ENCODE data around the gene TSSK1B.

DNA sequence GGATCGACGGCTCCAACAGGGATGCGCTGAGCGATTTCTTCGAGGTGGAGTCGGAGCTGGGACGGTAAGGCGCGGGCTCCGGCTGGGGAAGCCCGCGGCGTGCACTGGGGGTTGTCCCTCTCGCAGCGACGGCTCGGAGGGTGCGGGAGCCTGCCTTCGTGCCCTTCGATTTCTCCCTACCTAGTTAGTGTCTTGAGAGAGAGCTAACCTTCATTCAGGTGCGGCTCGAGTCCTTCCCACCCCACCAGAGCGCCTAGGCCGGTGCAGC lies 331 bp downstream of the CAMK4 start:
- PRO-cap: no peak

DNA sequence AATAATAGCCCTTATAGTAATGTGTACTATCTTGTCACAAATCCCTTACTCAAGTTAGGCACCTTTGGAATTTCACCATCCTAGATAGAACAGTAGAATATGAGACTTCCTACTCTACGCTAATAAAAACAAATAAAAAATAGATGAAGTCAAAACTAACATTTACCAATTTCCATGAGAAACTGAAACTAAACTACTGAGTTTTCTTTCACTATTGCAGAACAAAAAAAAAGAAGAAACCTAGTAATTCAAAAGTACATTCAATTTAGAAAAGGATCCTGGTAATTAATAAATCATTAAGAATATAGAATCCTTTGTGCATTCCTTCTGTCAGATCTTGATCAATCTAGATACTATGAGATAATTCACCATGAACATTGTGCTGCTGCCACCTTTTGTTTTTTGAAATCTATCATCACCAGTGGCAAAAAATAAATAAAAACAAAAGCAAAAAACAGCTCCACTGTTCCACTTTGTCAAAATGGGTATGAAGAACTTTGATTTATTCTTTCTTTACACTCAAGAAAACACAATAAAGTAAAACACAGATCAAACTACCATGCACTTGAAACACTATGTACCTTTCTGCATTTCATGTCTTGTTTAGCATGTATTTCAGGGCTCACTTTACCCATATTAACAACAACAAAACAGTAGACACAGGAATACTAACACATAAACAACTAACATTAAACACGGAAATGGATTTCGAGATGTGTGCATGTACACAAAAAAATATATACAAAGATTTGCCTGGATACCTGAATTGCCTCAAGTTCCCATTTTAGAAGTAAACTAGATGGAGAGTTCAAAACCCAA lies 13.8 kb downstream of the STARD4 start:
- PRO-cap: no peak

DNA sequence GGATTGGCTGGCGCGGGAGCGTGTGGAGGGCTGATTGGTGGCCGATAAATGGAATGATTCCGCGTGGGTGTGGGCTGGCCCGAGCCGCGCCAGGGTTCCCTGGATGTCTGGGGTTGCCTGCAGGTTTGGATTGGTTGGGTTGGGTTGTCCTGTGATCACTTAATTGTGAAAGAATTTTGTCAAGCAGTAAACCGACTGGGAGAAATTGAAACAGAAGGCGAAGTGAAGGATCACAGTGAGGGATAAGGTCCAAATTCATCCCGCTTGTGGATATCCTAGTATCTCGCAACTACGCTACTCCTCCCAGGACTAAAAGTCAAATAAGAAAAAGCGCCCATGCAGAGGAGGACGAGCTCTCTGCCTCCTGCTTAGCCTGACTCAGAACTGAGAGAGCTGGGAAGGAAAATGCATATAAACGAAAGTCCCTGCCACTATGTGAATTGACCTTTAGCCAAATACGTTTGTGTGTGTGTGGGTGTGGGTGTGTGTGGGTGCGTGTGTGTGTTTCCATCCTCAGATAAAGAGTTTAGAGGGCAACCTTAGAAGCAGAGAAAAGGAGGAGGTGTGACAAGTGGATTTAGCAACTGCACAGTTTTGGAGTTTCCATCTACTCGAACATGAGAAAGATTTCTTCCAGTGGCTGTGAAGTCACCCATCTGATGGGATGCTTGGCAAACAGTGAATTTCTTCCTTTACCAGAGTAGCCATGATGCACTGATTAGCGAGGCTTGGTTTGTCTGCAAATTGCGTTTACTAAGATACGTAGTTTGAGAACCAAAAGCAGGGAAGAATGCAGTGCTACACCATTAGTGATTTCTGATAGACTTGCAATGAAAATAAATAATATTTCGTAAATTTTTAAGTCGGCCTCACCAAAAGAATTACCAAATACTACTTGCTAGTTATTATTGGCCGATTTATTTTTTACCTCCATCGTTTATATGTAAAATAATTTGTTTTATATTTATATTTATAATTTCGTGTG lies 616 bp upstream of the STARD4 start:
- PRO-cap: no peak

DNA sequence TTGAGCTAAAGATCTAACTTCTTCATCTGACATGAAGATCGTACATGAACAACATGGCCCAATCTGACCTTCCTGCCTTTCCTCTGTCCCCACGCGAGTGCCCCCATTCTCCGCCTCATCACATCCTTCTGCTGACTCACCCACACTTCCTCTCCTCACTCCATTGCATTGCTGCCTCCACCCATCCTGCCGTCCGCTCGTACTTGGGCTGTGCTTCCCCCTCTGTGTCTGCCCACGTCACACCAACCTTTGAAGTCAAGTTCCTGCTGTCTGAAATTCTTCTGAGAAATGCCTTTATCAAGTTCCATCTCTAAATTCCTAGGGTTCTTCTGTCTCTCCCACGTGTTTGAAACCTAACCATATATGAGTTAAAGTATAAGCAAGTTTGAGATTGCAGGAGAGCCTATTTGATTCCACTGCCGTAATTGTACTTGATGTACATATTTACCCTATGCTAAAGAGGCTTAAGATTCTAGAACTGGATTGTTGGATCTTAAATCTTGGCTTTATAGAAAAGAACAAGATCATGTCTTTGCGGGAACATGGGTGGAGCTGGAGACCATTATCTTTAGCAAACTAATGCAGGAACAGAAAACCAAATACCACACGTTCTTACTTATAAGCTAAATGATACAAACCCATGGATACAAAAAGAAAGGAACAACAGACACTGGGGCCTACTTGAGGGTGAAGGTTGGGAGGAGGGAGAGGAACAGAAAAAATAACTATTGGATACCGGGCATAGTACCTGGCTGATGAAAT lies 18.1 kb upstream of the STARD4 start:
- PRO-cap: no peak

GRCh38 chr5:111757630-111758493 lies 868 bp upstream of the NREP start:
- PRO-cap: bidirectional peak, plus-strand start at chr5:111757819, minus-strand start at chr5:111757672

DNA sequence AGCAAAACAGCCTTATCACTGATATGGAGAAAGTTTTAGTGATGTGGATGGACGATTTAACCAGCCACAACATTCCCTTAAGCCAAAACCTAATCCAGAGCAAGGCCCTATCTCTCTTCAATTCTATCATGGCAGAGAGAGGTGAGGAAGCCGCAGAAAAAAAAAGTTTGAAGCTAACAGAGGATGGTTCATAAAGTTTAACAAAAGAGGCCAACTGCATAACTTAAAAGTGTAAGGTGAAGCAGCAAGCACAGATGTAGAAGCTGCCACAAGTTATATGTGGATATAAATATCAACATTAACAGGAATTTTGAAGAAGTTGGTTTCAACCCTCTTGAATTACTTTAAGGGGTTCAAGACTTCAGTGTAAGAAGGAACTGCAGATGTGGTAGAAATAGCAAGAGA lies 271.1 kb upstream of the NREP start:
- PRO-cap: no peak

DNA sequence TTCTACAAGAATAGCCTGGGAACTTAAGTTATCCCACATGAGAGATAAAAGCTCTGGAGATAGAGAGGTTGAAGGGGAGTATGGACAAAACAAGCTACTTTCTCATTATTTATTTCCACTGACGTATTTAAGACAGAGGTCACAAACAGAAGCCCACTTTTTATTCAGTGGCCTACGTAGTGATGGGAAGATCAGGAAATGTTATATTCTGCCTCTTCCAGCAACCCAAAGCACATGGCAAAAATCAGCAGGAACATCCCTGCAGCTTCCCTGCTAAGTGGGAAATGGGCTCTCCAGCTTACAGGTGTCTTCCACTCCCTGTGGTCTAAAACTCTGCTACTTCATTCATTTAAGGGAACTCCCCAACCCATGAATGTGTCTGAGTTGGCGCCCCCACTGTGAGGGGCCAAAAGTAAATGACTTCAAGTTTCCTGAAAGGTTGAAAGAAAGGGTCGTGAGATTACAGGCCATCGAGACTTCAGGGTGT lies 98.5 kb downstream of the EPB41L4A start:
- PRO-cap: no peak

DNA sequence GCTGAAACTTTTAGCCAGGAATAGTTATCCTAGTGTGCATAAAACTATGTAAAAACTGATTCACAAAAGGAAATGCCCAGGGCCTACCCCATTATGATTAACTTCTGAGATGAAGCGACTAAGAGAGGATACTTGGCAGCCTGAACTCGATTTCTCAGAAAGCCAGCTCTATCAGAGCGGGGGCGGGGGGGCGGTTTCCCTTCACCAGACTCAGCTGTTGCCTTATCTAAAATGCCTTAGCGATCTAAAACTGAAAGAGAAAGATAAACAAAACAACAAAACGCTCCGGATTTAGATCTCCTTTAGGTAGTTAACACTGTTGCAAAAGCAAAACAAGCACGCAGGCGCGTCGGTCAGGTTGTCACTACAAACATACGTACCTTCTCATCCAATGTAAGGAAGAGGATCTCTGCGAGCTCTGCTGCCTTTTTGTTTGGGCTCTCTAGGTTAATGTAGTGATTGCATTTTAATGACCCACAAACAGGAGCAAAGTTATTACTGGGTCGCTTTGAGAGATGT lies 1.2 kb downstream of the EPB41L4A start:
- PRO-cap: no peak

GRCh38 chr5:112864143-112864790 lies 3.2 kb downstream of the SRP19 start:
- PRO-cap: no peak

DNA sequence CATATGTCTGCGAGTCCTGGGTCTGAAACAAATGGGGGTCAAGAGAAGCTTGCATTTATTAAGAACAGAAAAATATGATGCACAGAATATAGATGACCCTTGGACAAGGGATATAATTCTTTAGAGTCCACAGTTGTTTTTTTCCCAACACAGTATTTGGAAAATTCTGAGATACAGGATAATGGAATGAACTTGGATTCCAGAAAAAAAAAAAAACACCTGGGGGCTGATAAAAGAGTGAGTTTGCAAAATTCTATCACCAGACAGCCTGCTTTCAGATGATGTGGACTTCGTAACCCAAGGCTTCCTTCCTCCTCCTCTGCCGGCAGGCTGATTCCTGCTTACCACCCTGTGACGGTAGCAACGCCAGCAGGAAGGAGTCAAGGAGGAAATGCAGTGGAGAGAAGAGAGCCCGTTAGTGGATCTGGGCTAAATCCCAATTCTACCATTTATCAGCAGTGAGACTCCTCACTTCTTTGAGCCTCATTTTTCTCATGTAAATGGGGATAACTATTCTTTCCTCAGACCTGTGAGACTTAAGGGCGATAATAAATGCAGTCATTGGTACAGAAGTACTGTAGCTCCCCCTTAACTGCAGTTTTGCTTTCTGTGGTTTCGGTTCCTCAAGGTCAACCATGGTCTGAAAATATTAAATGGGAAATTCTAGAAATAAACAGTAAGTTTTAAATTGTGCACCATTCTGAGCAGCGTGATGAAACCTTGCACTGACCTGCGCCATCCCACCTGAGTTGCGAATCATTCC lies 71.2 kb downstream of the DCP2 start:
- PRO-cap: no peak

DNA sequence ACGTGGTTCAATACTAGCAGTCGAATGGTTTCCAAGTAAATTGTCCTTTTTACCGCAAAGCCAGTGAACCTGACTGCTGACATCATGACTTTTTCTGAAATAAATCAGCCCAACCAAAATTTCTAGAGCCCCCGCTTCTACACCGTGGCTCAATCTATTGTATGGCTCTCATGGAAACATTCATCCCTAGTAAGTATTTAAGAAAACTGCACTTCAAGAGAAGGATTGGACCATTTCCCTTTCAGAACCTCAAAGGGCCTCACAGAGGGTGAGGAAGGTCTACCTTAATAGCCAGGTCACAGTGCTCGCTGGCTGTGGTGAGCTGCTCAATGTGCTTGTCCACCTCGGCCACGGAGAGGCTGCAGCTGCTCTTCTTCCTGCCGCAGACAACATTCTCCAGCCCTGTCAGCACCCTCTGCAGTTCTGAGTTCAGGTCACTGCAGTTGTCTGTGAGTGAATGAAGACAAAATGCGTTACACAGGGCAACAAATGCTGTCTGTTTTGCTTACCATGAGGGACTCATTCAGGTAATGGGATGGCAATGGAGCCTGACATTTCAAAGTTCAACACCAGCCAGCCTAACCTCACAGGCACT lies 127.4 kb downstream of the DCP2 start:
- PRO-cap: no peak

DNA sequence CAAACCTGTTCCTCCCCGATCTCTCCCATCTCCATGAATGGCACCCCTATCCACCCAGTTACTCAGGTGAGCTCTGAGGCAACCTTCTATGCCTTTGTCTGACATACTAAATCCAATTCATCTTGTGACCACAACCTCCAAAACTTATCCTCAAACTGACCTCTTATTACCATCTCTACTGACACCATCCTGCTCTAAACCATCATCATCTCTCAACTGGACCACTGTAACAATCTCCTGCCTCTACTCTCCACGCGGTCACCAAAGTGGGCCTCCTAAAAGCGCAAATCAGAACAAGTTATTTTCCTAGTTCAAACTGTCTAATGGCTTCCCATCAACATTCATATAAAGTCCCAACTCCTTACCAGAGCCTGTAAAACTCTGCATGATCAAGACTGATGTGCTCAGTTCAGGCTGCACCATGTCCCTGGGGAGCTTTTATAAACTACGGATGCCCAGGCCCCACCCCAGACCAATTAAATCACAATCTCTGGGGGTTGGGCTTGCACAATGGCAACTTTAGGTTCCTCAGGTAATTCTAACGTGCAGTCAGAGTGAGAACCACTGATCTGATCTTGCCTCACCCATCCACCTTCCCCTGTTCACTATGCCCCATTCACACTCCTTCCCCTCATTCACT lies 129.0 kb downstream of the DCP2 start:
- PRO-cap: no peak

GRCh38 chr5:113161718-113162362 lies 185.2 kb downstream of the DCP2 start:
- PRO-cap: no peak

- PRO-cap: no peak
Observed at GRCh38 chr5:113217538-113218071, 217.2 kb downstream of the TSSK1B start.

- PRO-cap: no peak
Observed at GRCh38 chr5:113434675-113435258, at the start of gene TSSK1B. Gene TSSK1B (minus strand): TSS chr5:113434989.

- PRO-cap: no peak
Observed at GRCh38 chr5:115329292-115329834, 32.9 kb upstream of the CCDC112 start.

DNA sequence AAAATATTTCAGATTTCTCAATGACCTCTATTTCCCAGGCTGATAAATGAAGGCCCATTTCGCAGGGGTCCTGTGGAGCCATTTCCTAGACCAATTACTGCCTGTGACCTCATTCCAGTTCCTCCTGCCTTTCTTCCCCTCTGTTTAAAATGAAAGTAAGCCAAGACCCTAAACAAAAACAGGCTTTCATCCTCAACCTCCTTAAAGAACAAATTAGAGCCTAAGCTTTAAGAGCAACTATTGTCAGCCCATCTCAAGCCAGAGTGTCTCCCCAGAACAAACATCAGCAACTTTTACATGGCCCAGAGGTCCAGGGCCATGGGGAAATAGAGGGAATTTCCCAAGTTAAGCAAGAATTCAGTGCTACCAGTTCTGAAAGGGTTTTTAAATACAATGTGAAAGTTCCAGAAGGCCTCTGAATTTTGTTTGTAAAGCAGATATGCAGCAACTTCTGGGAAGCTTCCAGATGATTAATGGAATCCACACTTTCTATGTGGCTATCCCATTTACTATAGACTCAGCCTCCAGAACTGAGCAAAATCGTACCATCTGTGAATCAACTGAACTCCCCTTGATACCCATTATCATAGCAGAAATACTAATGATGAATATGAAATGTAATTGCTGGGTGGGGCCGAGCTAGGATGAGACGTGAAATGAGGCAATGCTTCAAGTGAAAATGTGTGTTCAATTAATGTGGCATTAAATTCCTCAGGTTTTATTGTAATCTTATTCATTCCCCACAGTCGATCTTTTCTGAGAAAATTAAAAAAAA lies 93.9 kb downstream of the FEM1C start:
- PRO-cap: no peak

- PRO-cap: no peak
Observed at GRCh38 chr5:115616281-115616777, 9.5 kb downstream of the TMED7 start.

GRCh38 chr5:115735584-115736083 lies 80.8 kb downstream of the CDO1 start:
- PRO-cap: no peak

- PRO-cap: no peak
Observed at GRCh38 chr5:116167622-116168335, 83.0 kb downstream of the COMMD10 start.